Gastrocnemius medialis (tissue), 3 donors: ENCODE data around the gene BCAT1.

DNA sequence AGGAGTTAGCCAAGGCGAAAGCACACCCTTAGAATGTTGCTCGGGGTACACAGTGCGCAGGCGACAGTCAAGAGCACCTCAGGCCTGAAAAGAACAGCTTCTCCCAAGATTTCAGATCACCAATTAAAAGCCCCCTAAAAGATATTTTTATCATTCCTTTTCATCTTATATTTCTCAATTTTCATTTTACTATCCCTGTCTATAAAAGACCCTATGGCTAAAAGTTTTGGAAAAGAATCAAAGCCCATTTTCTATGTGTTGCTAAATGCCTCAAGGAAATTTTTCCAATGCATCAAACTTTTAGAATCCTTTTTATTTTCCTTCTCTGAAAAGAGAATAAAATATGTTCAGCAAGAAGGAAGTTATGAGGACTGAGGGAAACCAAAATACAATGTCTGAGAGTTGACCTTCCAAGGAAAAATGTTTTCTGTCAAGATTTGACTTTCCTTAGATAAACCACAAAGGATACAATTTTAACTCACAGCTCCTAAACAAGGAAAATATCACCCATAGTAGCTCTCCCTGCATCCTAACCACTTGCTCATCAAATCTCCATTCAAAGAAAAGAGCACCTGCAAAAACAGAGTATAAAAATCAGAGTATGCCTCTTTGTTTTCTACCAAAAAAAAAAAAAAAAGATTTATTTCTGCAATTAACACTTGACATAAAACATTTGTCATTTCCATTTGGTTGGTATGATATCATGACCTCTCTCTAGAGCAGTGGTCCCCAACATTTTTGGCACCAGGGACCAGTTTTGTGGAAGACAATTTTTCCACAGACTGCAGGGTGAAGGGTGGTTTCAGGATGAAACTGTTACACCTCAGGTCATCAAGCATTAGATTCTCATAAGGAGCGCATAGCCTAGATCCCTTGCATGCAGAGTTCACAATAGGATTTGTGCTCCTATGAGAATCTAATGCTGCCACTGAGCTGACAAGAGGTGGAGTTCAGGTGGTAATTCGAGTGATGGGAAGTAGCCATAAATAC, 132.6 kb downstream of the BCAT1 start:
- PRO-cap, result no peak
- RAMPAGE, long total RNA, 3 experiments, result no peak in any of the 3 experiments

- PRO-cap, result bidirectional peak, plus-strand start at chr12:24838862, minus-strand start at chr12:24838592
- RAMPAGE, long total RNA, 3 experiments, result no peak in any of the 3 experiments
Measured at GRCh38 chr12:24838513-24839014, 110.3 kb downstream of the BCAT1 start.

- PRO-cap, result no peak
- RAMPAGE, long total RNA, 3 experiments, result start-site peak on the minus strand in 1 of 3 experiments, at chr12:24901855-24902404 at its widest, 6 to 10 reads per replicate
Measured at GRCh38 chr12:24901836-24902463, 47.0 kb downstream of the BCAT1 start.

GRCh38 chr12:24947721-24948331, 1.1 kb downstream of the BCAT1 start:
- PRO-cap, result no peak
- RAMPAGE, long total RNA, 3 experiments, result no peak in any of the 3 experiments

GRCh38 chr12:24948332-24948799, 535 bp downstream of the BCAT1 start:
- PRO-cap, result no peak
- RAMPAGE, long total RNA, 3 experiments, result no peak in any of the 3 experiments

DNA sequence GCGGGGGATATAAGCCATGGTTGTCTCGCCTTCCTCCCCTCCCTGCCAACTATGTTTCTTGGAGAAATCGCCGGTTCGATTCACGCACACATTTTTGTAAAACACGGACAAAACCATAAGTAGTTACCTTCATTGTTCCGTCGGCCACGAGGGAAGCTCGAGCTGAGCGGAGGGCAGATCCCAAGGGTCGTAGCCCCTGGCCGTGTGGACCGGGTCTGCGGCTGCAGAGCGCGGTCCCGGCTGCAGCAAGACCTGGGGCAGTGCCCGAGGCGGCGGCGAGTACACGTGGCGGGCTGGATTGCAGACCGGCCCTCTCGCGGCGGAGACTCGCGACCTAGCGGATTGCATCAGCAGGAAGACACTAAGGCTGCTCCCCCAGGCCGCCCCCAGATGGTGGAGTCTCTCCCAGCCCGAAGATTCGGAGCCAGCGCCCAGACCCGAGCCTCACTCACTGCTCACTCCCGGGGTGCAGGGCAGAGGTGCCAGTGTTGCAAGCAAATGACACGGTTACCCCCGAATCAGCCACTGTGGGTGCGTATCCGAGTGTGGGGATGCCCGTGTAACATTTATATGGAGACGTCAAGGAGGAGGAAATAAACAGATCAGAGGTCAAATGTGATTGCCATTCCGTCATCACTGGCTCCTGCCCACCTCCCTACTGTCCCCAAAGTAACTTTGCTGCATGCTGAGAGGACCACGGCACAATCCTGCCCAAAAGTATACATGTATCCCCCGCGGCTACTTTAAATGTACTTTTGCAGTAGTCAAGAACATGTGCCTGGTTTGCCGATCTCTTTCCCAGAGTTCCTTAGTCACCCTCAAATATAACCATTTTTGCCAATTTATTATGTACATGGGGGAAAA, at the start of gene BCAT1:
BCAT1 (minus strand) TSS at position 302 of the 864 bp plus-strand sequence.
- PRO-cap, result unidirectional peak, minus-strand start at position 249 of the sequence
- RAMPAGE, long total RNA, 3 experiments, result start-site peak on the minus strand in 1 of 3 experiments, centred at position 258 of the sequence, 17 reads per replicate

DNA sequence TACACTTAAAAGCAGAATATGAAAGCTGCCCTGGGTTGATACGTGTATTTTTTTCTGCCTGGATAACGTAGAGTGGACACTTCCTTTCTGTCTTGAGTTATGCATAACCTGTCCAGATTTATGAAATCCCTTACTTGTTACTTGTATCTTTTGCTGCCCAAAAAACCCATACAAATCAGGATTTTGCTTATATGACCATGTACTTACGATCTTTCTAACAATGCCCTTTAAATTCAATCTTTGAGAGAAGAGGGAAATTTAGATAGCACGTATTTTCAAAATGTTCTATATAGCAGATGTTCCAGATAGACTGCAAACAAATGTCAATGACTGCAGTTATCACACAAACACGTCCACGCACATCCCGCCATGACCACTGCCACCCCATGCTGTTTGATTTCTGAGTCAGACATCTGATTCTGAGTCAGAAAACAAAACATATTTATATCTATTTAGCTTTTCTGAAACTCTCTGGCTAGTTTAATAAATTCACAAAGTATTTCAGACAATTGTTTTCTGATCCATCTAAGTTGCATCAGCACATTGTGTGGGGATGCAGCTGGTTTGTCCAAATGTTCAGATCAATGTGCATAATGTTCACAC, 2.2 kb downstream of the IRAG2 start:
- PRO-cap, result no peak
- RAMPAGE, long total RNA, 3 experiments, result no peak in any of the 3 experiments

GRCh38 chr12:25242855-25243642, 7.7 kb downstream of the KRAS start:
- PRO-cap, result no peak
- RAMPAGE, long total RNA, 3 experiments, result no peak in any of the 3 experiments

DNA sequence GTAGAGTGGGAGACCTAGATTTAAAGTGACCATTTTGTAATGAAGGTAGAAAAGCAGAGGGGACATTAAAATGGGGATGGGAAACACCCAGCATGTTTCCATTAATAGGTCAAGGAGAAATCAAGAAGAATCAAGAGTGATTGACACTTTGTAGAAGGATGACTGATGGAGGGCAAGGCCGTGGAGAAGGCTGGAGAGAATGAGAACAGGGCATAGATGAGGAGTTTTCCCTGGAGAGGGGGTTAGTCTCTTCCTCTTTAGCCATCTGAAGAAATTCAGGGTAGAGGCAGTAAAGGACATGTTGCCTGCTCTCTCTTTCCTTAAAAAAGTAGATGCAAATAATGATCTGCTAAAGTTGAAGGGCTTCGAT, 71.9 kb upstream of the KRAS start:
- PRO-cap, result no peak
- RAMPAGE, long total RNA, 3 experiments, result no peak in any of the 3 experiments

DNA sequence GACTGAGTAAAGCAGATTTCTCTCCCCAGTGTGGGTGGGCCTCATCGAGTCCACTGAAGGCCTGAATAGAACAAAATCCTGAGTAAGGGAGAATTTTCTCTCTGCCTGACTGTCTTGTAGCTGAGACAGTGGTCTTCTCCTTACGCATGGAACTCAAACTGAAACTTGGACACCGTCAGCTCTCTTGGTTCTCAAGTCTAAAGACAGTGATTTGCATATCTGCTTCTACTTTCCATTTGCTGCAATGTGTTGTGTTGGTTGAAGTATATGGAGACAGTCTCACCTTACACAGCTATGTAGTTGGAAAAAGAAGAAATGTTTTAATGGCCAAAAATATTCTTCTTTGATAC, 160.2 kb upstream of the LMNTD1 start:
- PRO-cap, result no peak
- RAMPAGE, long total RNA, 3 experiments, result no peak in any of the 3 experiments

DNA sequence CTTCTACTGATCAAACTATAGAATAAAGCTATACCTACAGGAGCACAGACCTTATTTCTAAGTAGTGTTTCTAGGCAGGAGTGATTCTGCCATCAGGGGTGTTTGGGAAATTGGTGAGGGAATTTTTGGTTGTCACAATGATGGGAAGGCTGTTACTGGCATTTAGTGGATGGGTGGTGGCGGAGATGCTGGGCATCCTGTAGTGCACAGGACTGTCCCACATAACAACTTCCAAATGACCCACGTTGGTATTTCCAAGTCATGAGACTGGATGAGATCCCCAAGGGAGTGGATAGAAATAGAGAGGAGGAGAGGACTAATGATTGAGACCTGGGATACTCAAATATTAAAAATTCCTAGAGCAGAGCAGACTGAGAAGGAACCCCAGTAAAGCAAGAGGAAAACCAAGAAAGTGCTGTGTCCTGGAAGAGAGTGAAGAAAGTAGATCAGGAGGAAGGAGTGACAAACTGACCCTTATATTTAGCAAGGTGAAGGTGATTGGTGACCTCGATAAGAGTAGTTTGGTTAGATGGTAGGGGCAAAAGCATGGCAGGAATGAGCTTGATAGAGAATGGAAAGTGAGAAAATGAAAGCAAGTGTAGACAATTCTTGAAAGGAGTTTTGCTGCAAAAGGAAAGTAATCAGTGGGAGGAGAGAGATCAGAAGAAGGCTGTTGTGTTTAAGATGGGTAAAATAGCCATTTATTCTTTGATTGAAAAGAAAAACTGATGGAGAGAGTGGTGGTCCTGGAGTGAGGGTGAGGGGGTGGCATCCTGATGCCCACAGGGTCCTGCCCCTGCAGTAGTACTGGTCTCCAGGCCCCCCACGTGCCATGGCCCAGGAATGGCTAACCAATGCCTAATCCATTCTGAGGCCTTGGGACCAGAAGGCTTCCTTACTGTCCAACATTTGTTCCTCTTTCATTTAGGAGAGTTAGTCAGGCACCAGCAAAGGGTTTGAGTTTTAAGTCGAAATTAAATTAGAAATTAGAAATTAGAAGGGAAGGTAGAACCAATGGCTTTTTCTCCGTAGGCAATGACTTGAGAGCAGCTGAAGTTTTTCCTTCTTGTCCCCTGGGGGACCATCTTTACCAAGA, 51.1 kb downstream of the RASSF8 start:
- PRO-cap, result no peak
- RAMPAGE, long total RNA, 3 experiments, result no peak in any of the 3 experiments

- PRO-cap, result bidirectional peak, plus-strand start at chr12:26122979, minus-strand start at chr12:26122970; bidirectional peak, plus-strand start at chr12:26123110, minus-strand start at chr12:26123052; bidirectional peak, plus-strand start at chr12:26123314, minus-strand start at chr12:26123207; bidirectional peak, plus-strand start at chr12:26123410, minus-strand start at chr12:26123391
- RAMPAGE, long total RNA, 3 experiments, result no peak in any of the 3 experiments
Measured at GRCh38 chr12:26122914-26124006, 1.6 kb downstream of the BHLHE41 start.

- PRO-cap, result no peak
- RAMPAGE, long total RNA, 3 experiments, result no peak in any of the 3 experiments
Measured at GRCh38 chr12:26177341-26177793, 18.0 kb upstream of the SSPN start.

DNA sequence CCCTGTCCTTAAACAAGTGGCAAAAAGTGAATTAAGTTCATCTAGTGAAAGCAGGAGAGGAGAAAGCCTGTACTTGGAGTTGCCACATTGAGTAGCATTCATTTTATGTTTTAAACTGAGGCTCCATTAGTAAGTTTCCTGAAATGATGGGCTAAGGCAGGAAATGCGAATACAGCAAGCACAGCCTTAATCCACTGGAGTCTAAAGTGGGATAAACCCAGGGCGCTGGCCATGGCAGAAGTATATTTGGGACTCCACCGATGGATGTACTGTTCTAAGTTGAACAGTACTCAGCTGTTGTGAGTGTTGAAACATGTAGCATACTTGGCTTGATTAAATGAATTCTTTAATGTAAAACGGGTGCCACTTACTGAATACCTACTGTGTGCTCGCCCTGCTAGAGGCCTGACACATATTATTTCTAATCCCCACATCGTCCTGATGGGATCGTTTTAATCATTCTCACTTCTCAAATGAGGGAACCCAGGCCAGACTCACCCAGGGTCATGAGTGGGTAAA, 999 bp downstream of the SSPN start:
- PRO-cap, result unidirectional peak, minus-strand start at position 203 of the sequence
- RAMPAGE, long total RNA, 3 experiments, result no peak in any of the 3 experiments

DNA sequence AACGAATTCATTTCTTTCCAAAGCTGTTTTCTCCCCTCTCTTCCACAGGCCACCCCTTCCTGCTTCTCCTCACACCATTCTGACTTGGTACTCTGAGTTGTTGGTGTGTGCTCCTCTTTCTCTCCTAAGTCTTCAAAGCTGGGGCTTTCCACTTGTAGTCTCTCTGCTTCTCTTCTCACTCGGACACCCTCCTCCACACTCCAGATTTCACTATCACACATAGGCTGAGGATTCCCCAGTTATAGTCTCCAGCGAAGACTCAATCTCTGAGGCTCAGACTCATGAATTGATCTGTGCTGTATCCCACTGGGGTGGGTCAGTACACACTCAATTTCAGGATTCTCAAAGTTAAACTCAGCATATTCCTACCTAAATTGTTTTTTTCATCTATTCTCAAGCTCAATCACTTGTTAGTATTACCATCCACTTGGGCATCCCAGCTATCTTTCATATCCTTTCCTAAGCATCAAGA, 201.1 kb downstream of the SSPN start:
- PRO-cap, result no peak
- RAMPAGE, long total RNA, 3 experiments, result no peak in any of the 3 experiments

DNA sequence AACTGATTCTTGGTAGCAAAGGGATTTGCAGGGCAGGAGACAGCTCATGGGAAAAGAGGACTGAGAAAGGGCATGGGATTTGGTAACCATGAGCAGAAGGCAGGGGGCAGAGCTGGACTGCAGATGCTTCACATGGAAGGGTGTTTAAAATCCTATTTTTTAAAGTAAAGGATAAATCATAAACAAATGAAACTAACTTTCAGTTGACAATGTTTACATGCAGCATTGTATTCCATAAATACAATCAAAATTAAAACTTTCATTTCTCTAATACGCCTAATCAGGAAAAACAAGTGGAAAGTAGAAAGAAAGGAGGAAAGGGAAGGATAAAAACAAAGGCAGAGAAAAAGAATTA, 203.0 kb downstream of the ITPR2 start:
- PRO-cap, result no peak
- RAMPAGE, long total RNA, 3 experiments, result no peak in any of the 3 experiments

- PRO-cap, result no peak
- RAMPAGE, long total RNA, 3 experiments, result no peak in any of the 3 experiments
Measured at GRCh38 chr12:26631736-26632270, 201.2 kb downstream of the ITPR2 start.

DNA sequence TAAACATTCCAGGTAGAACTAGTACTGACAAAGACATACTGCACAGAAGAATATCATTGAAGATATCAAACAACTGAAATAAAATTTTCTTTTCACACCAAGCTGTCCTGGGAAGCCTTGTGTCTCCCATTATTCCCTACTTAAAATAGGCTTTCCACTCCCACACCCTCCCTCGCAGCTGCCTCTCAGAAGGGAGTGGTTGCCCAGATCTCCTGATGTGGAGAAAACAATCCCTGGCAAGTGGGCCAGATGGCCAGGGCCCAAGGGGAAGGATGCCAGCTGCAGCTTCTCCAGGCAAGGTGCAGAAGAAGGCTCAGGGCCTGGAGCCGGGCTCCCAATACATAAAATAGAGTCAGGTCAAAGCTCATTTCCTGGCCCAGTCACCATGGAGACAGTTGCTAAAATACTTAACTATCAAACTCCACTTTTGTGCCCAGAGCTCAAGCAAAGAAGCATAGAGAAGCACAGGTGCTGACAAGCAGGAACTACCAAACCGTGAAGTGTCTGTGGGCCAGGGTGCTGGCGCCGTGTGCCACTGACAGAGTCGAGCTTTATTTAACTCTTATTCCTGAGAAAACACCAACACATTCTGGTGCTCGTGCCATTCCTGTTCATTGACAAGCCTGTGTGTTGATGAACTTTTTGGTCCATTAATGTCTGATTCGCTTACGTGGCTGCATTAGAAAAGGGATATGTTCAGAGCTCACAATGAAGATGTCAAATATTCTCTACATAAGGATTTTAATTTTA, 45.7 kb upstream of the ITPR2 start:
- PRO-cap, result no peak
- RAMPAGE, long total RNA, 3 experiments, result no peak in any of the 3 experiments

GRCh38 chr12:26937555-26937867, 270 bp downstream of the INTS13 start:
- PRO-cap, result no peak
- RAMPAGE, long total RNA, 3 experiments, result no peak in any of the 3 experiments

DNA sequence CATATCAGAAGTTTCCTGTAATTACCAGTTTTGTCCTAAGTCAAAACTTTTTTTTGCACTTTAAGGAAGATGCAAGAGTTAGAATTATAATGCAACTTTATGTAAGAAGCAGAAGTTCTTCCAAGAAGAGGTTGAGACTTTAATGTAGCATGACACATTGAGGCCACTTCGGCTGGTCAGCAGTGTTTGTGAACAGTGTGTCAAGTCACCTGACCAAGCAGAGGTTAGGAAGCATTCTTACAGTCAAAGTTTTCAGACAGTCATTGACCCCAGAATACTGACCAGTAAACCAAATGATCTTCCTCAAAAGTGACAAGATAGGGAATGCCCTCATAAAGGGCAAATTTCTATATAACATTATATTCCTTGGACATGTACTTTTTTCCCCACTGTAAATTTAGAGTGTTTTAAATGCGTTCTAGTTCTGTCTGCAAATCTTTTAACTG, 15.2 kb downstream of the FGFR1OP2 start:
- PRO-cap, result unidirectional peak, plus-strand start at position 195 of the sequence
- RAMPAGE, long total RNA, 3 experiments, result no peak in any of the 3 experiments